A549 (cell line): Measurements from ENCODE around the gene FRMD3.

- PRO-cap: no peak
CAGE:
- cytosol, long polyA plus RNA: no peak
- long polyA plus RNA: no peak
- nucleus, long polyA plus RNA: no peak
Observed at GRCh38 chr9:76522929-76523494, 64.0 kb downstream of the GCNT1 start.

DNA sequence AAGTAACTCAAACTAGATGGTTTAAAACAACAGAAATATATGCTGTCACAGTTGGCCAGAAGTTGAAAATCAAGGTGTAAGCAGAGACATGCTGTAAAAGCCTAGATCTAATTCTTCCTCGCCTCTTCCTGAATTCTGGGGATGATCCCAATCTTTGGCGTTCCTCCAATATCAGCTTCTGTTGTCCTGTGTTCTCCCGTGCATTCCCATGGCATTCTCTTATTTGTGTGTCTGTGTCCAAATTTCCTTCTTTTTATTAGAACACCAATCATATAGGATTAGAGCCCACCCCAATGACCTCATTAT lies 126.8 kb downstream of the GCNT1 start:
- PRO-cap: no peak
CAGE:
- cytosol, long polyA plus RNA: no peak
- long polyA plus RNA: no peak
- nucleus, long polyA plus RNA: no peak

DNA sequence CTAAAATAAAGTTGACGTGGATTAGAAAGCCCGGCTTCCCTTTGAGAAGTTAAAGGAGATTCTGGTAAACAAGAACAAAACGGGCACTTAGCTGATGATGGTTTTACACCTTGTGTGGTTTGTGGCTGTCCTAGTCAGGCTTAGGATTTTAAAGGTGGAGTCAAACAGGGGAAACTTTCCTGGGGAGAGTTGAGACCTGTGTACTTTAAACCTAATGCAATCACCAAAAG lies 154.9 kb downstream of the GCNT1 start:
- PRO-cap: no peak
CAGE:
- cytosol, long polyA plus RNA: no peak
- long polyA plus RNA: no peak
- nucleus, long polyA plus RNA: no peak

DNA sequence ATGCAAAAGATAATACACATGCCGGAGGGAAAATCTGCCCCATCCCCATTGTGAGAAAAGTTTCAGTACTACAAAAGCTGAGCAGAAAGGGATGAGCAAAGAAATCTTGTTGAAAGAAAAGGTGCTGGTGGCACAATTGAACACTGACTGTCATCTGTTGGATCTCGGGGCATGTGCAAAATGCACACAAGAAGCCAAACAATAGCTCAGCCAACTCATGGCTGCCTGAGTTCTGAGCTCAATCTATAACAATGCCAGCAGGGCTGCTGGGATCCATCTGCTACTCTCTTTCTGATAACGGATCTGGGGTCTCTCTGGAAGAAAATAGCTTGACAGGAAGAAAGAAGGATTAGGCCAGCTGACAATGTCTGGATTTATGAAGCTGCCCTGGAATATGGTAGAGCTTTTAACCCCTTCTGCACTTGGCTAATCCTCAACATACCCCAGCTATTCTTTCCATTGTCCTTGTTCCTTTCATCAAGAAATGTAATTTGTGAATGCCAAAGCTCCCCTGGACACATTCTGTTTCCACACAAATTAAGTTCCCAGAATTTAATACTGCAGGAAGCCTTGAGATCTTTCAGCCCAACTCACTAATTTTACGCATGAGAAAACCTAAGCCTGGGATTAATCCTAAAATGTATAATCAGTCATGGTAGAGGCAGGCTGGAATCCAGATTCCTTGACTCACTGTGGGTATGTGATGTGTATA lies 204.5 kb downstream of the PRUNE2 start:
- PRO-cap: no peak
CAGE:
- cytosol, long polyA plus RNA: no peak
- long polyA plus RNA: no peak
- nucleus, long polyA plus RNA: no peak

DNA sequence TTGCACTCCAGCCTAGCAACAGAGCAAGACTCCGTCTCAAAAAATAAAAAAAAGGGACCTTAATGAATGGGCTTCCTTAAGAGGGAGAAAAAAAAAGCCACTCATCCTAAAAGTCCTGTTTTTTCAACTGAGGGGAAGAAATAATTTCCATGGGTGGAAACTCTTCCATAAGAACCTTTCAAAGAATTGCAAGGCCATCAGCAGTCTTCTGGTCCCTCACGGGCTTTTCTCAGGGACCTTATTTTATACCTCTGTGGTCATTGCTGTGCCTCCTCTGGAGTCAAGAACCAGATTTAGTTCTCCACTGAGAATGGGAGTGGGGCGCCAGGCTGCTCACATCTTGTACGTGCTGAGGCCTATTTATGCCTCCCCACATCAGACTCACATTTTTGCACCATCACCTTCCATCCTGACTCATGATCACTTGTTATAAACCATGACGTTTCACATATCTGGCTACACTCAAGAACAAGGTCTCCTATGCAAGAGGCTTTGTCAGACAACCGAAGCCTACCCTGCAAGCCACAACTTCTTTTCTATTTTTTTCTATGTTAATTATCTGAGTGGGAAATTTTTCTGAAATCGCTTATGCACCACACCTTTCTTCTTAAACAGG lies 10.8 kb downstream of the PRUNE2 start:
- PRO-cap: no peak
CAGE:
- cytosol, long polyA plus RNA: no peak
- long polyA plus RNA: no peak
- nucleus, long polyA plus RNA: no peak

DNA sequence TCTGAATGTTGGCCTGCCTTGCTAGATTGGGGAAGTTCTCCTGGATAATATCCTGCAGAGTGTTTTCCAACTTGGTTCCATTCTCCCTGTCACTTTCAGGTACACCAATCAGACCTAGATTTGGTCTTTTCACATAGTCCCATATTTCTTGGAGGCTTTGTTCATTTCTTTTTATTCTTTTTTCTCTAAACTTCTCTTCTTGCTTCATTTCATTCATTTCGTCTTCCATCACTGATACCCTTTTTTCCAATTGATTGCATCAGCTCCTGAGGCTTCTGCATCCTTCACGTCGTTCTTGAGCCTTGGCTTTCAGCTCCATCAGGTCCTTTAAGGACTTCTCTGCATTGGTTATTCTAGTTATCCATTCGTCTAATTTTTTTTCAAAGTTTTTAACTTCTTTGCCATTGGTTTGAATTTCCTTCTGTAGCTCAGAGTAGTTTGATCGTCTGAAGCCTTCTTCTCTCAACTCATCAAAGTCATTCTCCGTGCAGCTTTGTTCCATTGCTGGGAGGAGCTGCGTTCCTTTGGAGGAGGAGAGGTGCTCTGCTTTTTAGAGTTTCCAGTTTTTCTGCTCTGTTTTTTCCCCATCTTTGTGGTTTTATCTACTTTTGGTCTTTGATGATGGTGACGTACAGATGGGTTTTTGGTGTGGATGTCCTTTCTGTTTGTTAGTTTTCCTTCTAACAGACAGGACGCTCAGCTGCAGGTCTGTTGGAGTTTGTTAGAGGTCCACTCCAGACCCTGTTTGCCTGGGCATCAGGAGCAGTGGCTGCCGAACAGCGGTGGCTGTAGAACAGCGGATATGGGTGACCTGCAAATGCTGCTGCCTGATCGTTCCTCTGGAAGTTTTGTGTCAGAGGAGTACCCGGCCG lies 165.3 kb downstream of the GNA14 start:
- PRO-cap: no peak
CAGE:
- cytosol, long polyA plus RNA: no peak
- long polyA plus RNA: no peak
- nucleus, long polyA plus RNA: no peak

- PRO-cap: no peak
CAGE:
- cytosol, long polyA plus RNA: no peak
- long polyA plus RNA: no peak
- nucleus, long polyA plus RNA: no peak
Observed at GRCh38 chr9:77534061-77535061, 113.8 kb downstream of the GNA14 start.

DNA sequence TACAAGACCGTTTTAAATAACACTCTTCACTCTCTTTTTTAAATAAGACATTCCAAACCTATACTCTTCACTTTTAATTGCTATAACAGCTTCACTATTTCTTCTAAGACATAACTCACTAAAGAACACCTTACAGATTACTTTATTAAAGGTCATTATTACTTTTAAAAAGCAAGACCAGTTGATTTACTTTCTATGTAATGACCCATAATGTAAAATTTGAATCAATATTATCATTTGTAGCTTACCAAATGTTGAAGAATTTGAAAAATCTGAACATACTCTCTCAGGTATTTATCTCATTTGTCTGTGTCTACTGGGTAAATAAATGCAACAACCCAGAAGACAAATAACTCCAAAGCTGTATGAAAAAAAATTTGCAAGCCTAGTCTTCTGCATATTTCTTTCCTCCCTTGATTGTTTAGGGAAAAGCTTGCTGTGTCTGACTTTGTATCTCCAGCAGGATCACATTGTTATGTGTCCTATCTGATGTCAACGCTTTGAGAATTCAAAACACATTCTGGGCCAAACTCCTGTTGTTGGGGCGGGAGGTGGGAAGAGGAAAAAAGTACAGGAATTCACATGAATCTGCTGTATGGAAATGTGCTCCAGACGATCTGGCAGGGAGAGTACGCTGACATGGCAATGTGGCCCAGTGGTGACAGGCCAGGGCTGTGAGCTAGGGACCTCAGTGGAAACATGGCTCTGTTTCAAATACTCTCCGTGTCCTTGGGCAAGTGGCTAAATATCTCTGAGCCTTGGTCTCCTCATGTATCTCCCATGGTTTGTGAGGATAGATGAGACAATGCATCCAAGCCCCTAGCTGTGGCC lies 87.2 kb upstream of the GNA14 start:
- PRO-cap: no peak
CAGE:
- cytosol, long polyA plus RNA: no peak
- long polyA plus RNA: no peak
- nucleus, long polyA plus RNA: no peak

DNA sequence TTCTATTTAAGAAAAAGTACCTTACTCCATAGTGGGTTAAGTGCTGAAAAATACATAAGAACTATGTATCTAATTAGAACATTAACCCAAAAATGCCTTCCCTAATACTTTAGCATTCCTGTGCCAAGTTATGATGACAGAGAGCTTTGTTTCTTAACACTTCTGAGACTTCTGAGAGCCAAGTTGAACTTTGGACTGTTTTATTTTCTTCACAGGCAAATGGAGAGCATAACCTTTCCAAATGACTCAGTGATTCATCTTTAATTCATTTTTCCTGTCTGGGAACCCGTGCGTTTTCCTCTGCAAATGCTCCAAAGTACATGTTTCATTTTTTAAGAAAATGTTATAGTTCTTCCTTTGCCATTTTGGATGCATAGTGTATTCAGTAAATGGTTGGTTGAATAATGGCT lies 191.7 kb upstream of the GNA14 start:
- PRO-cap: no peak
CAGE:
- cytosol, long polyA plus RNA: no peak
- long polyA plus RNA: no peak
- nucleus, long polyA plus RNA: no peak

DNA sequence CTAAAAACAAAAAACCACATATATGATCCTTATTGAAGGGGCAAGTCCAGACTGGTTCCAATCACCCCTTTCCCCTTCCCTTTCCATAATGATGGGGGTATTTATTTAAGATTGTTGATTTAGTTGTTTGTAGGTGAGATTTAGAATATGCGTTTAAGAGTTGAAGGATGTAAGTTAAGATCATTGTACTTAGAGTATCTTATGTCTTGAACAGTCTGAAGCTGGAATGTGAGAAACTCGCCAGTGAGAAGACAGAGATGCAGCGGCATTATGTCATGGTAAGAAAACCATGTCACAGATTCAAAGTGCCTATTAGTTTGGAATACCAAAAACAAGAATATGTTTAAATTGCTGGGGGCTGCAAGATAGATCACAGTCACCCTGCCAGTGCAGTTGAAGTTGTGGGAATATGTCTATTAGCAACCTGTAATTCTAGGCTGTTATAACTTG lies 2.9 kb downstream of the TLE4 start:
- PRO-cap: no peak
CAGE:
- cytosol, long polyA plus RNA: no peak
- long polyA plus RNA: no peak
- nucleus, long polyA plus RNA: no peak

DNA sequence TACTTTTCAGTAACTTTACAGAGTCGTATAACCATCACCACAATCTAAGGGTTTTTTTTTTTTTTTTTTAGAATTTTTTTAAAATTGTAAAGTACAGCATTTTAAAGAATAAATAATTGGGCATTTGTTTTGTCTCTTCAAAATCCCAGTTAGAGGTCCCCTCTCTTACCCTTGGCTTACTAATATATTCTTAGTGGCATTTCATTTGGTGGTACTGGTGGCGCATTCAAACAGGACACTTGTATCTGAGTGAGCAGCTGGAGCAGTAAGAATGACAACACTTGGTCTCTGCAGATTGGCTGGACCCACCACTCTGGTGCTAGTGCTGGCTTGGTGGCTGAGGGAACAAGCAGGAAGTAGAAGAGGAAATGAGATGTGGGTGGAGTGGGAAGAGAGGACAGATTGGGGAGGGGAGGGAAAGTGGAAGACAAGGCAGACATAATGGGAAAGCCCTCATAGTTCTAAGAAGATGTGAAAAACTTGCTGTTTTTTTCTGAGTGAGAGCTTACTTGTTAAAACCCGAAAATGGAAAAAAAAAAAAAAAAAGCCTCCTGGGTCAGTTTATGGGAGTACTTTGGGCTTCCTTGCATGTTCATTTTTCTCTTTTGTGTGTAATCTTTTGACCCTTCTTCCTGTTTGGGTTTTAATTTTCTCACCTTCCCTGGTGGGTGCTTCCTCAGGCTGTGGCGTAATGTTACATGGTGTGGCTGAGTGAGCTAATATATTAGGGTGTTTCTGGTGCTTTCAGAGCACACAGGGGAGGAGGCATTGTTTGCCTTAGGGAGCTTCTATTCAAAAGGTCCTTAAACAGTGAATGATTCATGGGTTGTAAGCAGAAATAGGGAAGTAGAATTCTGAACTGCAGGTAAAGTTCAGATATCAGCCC lies 52.1 kb downstream of the TLE4 start:
- PRO-cap: no peak
CAGE:
- cytosol, long polyA plus RNA: no peak
- long polyA plus RNA: no peak
- nucleus, long polyA plus RNA: no peak

DNA sequence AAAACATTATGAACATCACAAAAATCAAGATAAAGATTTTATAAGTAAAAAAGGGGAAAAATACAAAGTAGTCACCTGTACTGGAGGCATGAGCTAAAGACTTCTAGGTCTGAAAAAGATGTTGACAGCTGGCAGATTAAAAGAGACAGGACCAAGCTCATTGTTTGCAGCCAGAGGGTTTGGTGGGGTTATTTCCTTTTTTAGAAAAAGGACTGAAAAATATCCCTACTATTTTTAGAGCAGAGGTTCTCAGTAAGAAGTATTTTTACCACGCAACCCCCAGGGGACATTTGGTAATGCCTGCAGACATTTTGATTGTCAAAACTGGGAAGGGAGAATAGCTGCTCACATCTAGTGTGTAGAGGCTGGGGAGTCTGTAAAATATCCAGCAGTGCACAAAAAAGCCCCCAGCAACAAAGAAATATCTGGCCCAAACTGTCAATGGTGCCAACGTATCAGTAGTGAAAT lies 353.4 kb downstream of the TLE1 start:
- PRO-cap: no peak
CAGE:
- cytosol, long polyA plus RNA: no peak
- long polyA plus RNA: no peak
- nucleus, long polyA plus RNA: no peak

DNA sequence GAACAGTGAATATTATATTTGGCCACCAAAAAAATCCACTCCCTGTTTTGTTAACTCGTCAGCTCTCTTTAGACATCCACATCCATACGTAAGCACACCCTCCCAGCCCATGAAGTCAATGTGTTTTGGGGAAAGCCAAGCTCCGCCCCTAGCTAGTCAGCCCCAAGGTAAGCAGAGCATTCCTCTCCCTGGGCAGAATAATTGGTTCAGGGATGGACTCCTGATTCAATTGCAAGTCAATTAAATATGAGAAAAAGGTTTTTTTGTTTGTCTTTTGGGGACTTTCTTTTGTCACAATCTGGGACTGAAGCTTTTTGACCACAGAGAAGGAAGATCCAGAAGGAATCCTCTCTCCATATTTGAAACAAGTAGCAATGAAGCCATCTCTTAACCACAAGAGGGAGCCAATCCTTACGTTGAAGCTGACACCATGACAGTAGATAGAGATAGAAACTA lies 166.6 kb downstream of the TLE1 start:
- PRO-cap: no peak
CAGE:
- cytosol, long polyA plus RNA: no peak
- long polyA plus RNA: no peak
- nucleus, long polyA plus RNA: no peak

DNA sequence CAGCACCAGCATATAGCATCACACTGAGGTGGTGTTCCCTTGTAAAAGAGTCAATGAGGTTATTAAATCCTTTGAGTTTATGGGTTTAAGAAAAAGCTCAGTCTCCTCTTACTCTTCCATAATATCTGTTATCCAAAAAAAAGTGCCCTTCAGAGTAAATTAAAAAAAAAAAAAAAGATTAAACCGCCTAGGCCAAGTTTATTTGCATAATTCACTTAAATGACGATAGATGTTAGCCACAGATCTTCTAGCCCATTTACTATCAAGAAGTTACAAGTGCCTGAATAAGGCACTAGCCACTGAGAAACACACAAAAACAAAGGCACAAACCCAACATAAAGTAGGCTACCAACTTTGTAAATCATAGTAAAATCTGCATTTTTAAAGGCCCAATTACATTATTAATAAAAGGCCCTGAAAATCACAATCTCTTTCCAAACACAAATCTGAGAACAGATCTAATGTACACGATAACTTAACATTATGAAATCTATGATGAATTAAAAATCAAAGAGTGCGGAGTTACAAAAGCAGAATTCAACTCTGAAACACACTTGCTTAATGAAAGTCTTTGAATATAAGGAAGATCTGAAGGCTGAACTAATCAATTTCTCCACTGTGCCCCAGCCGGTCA lies 5.2 kb downstream of the TLE1 start:
- PRO-cap: no peak
CAGE:
- cytosol, long polyA plus RNA: no peak
- long polyA plus RNA: no peak
- nucleus, long polyA plus RNA: no peak

DNA sequence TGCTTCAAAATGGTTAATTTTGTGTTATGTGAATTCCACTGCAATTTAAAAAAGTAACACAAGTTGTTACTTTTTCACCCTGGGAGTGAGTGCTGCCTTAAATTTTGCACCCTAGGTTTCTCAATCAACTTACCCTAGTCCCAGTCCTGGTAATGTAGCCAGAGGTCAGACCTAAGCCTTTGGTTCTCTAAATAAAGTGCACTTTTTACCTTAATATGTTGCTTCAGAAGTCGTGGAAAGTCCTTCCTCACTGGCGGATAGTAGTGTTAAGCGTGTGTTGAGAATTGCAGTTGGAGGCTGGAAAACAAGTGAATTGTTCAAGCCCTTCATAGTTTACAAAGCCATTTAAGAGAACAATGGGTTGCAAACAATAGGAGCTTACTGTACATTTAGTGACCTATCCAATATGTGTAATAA lies 49.0 kb upstream of the SPATA31D4 start:
- PRO-cap: no peak
CAGE:
- cytosol, long polyA plus RNA: no peak
- long polyA plus RNA: no peak
- nucleus, long polyA plus RNA: no peak

DNA sequence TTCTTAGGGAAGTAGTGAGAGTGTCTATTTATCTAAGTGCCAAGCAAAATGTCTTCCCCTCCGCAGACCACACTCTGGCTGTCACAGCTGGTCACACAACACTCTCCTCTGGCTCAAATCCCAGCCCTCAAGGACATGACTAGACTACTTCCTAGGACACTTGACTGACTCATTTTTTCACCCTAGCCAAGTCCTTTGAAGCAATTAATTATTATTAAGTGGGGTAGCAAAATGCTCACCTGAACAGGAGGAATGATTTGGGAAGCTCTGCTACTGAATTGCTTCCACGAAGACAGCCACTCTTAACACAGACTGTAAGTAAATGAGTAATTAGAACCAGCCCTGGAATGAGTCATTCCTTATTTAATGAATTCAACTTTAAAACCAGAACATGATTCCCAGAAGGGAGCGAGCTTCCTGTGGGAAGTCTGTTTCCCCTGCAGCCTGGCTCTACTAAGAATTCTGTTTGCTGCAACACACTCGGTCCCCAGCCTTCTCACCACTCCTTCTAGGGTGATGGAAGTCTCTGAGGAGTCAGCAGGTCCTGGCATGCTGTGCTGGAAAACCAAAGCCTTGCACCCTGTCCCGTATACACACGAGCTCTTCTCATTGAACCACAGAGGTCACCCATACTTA lies 218.5 kb upstream of the RASEF start:
- PRO-cap: no peak
CAGE:
- cytosol, long polyA plus RNA: no peak
- long polyA plus RNA: no peak
- nucleus, long polyA plus RNA: no peak

- PRO-cap: no peak
CAGE:
- cytosol, long polyA plus RNA: no peak
- long polyA plus RNA: no peak
- nucleus, long polyA plus RNA: no peak
Observed at GRCh38 chr9:83536144-83536893, 1.9 kb downstream of the FRMD3 start.

GRCh38 chr9:83537941-83539097 lies at the start of gene FRMD3:
Gene FRMD3 (minus strand): TSS chr9:83538401.
- PRO-cap: no peak
CAGE:
- cytosol, long polyA plus RNA: no peak
- long polyA plus RNA: no peak
- nucleus, long polyA plus RNA: no peak

GRCh38 chr9:83657976-83658872 lies 35.3 kb downstream of the IDNK start:
- PRO-cap: no peak
CAGE:
- cytosol, long polyA plus RNA: no peak
- long polyA plus RNA: no peak
- nucleus, long polyA plus RNA: no peak

GRCh38 chr9:83670377-83670975 lies 37.3 kb downstream of the UBQLN1 start:
- PRO-cap: no peak
CAGE:
- cytosol, long polyA plus RNA: no peak
- long polyA plus RNA: no peak
- nucleus, long polyA plus RNA: no peak